Urinary bladder (tissue), 3 donors: Measurements from ENCODE around the gene POU4F1.

DNA sequence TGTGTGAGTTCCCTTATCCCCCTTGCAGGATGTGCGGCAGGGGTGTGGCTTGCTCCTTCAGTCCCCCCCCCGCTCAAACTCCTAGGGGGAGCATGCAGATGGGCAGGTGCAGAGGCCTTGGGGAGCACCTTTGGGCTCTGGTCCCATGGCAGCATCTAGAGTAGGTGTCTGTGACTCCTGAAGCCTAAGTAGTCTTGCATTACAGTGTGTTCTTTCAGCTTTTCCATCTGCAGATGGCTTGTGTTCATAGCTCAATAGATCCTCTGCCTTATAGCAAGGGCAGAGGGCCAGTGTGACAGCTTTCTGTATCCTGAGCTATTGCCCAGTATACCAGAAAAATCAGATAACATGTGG lies 575.6 kb downstream of the TBC1D4 start:
- PRO-cap, result no peak
- RAMPAGE, long total RNA, result no peak

DNA sequence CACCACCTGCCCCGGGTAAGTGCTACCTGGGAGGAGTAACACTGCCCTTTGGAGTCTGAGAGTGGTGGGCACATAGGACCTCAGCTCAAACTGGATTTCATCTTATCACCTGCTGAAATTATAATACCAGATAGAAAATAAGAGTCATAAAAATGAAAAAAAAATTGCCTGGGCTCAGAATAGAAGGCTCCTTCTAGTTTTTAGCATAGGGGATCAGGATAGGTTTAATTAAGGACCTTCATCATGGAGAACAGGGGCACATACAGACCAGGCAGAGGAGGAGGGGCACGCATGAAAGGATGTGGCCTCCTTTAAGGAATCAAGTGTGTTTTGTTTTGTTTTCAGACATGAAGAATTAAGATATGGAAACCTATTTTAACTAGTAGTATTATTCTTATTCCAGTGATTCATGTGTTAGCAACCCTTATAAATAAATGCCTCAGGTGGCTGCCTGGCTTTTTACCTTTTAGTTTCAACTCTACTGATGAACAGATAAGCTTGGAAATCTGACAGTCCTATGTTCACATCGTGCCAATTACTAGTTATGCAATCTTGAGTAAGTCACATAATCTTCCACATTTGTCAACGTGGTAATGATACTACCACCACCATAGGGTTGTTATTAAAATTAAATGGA lies 64.5 kb downstream of the TBC1D4 start:
- PRO-cap, result no peak
- RAMPAGE, long total RNA, result no peak

DNA sequence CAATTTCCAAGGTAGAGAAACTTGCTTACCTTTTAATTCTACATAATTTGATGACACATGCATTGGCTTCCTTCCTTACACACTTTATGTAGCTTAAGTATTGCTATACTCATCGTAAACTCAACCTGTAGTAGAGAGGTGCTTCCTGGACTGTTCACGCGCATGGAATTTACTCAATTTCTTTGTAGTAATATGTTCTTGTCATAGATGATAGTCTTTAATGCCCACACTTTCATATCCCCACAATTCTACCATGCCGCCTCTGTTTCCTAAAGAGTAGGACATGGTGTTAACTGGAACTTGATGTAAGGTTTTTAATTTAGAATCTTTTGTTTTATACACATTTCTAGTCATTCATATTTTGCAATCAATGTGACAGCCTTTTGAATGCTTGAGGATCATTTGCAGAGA lies 160.8 kb downstream of the LMO7 start:
- PRO-cap, result no peak
- RAMPAGE, long total RNA, result no peak

GRCh38 chr13:75836119-75836567 lies 200.0 kb downstream of the LMO7 start:
- PRO-cap, result no peak
- RAMPAGE, long total RNA, result no peak

- PRO-cap, result no peak
- RAMPAGE, long total RNA, result no peak
Measured at GRCh38 chr13:75841493-75842001, 205.4 kb downstream of the LMO7 start.

- PRO-cap, result no peak
- RAMPAGE, long total RNA, result no peak
Measured at GRCh38 chr13:76471113-76471336, 415.2 kb downstream of the KCTD12 start.

DNA sequence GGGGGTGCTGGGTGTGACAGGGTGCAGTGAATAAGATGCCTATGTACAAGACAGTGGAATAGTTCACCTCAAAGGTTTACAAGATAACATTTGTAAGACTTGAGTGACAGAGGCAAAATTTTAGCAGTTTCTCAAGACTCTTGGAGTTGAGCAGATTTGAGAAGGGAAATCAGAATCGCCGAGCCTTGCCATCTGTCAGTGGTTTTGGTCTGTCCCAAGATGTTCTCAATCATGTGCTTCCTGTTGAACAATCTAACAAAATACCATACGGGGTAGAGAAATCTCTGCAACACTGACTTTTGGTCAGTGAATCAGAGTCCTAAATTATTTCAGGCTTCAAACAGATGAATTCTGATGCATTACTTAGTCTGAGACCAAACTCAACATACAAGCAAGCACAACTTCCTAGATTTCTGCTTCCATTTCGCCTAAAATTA lies 3.8 kb downstream of the KCTD12 start:
- PRO-cap, result no peak
- RAMPAGE, long total RNA, result no peak

DNA sequence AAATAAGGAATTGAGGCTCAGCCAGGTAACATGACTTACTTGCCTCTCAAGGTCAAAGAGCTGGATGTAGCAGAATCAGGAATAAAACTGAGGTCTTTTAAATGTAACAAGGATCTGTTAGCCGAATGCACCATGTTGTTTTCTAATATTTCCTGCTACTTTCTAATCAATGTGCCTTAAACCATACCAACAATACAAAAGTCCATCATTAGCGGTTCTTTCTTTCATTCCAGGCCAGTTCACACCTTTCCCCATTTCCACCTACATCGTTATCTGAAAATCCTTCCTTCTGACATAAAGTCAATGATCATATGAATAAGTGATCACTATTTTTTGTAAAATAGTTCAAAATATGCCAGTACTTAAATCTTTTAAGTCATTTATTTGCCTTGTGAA lies 6.8 kb downstream of the CLN5 start:
- PRO-cap, result no peak
- RAMPAGE, long total RNA, result no peak

- PRO-cap, result no peak
- RAMPAGE, long total RNA, result no peak
Measured at GRCh38 chr13:77018512-77018988, 8.4 kb downstream of the FBXL3 start.

DNA sequence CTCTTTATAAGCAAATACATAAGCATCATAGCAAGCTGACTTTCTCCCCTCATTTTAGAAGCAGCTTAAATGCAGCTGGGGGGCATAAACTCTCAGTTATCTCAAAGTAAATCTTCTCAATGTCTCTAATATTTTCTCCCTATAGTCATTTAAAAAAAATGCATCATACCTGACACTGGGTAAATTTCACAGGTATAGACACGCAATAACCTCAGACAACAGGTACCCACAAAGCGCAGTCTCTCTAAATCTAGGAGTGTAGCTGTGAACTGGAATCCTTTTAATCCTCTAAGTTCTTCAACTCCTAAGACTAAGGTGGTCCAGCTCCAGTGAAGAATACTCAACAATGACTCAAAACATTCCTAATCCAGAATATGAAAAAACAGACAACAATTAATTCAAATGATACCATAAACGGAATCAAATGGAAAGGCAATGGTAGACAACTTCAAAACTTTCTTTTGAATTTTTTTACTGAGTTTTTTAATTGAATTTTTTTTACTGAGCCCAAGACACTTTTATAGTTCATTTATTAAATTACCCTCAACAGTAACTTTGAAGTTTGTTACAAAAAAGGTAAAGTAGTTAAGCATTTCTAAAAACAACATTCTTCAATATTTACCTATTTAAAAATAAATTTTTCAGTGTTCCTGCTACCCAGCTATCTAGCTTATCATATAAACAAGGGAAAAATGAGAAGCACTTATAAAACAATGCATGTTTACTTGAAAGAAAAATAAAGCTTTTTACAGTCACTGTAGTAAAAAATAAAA lies 141.0 kb downstream of the MYCBP2 start:
- PRO-cap, result no peak
- RAMPAGE, long total RNA, result no peak

DNA sequence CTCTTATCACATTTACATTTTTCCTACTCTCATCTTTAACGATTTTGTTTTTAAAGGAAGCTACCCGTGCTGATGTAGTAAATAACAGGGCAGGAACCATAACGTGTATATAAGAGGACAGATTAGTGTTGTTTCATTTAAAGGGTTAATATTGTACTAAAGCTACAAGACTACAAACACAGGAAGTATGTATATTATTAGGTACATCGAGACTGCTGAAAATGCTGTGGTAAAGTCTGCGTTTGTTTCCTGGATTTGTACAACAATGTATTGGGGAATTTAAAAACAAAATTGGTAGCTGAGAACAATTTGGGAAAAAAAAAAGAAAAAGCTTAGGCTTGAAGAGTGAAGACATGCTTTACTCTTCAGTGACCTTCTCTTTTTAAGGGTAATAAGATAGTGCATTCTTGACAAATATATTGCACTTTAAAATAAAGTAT lies 3.3 kb upstream of the MYCBP2 start:
- PRO-cap, result no peak
- RAMPAGE, long total RNA, result no peak

DNA sequence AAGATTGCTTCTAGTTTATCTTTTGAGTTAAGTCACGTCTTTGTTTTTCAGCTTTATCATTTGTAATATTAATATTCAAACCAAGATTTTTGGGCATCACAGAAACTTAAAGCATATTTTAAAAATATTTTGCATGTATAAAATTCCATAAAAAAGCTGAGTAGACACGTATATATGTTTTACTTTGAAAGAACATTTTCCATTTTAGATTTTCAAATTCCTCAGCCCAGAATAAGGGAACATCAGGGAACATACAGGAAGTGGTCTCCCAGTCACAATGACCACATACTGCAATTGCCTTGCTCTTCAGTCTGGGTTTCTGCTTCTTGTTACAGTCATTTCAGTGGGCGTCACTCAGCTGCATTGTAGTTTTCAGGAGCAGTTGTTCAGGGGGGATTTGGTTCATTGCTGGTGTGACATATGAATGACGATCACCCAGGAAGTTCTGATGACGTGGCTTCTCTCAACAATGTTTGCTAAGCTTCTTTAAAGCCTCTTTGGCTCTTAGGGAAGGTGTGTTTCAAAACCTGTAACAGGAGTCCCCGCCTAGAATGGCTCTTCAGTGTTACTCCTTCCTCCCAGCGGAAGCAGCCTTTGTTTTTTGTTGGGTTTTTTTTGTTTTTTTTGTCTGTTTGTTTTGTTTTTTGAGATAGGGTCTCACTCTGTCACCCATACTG lies 1.7 kb upstream of the SCEL start:
- PRO-cap, result no peak
- RAMPAGE, long total RNA, result no peak

- PRO-cap, result bidirectional peak, plus-strand start at chr13:77896821, minus-strand start at chr13:77896641
- RAMPAGE, long total RNA, result no peak
Measured at GRCh38 chr13:77896479-77897018, 22.1 kb downstream of the EDNRB start.

- PRO-cap, result no peak
- RAMPAGE, long total RNA, result no peak
Measured at GRCh38 chr13:78603402-78603875, at the start of gene POU4F1. Gene POU4F1 (minus strand): TSS chr13:78603552.

DNA sequence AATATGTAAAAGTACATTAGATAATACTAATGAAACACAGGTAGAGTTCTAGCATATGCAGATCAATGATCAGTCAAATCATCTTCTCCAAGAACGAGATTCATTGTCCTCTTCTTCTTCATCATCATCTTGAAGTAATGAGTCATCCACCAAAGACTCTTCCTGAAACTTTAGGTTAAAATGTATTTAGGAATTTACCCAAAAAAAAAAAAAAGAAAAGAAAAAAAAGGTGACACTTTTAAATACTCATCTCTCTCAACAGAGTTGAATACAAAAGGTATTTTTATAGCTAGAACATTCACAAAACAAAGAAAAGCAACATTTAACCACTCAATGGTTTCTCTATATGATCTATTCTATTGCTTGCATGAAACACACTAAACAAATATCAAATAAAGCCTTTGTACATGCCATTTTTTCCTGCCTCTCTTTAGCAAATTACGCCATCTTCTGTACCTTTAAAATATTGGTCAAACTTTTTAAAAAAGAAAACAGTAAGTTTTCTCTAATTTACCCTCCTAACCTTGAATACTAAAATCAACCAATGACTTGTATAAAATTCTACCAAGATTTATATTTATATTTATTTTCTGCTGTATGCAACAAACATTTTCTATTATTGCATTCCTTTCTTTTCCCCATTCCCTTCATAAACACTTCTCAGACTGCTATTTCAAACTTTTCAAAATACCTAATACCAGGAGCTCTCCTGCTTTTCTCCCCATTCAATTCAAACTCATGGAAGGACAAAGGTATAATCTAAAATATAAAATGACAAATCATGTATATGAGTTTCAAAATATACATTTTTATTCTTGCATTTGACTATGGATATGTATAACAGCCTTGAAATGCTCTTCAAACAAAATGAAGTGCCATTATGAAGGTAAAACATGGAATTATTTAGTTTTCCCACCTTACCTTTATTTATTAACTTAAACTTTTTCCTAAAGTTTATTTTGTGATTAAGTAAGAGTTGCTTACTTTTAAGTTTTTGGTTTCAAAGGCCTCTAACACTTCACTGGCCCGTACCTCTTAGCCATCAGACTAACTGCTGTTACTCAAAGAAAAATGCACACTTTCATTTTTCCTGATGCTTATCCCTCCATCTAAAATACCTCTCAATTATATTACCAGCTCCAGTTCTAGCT lies 85.1 kb downstream of the RBM26 start:
- PRO-cap, result no peak
- RAMPAGE, long total RNA, result no peak

GRCh38 chr13:79481590-79482197 lies 739 bp downstream of the NDFIP2 start:
- PRO-cap, result no peak
- RAMPAGE, long total RNA, result no peak

- PRO-cap, result unidirectional peak, plus-strand start at chr13:80132960
- RAMPAGE, long total RNA, result no peak
Measured at GRCh38 chr13:80132646-80133662, 208.0 kb downstream of the SPRY2 start.

- PRO-cap, result no peak
- RAMPAGE, long total RNA, result no peak
Measured at GRCh38 chr13:80654511-80654906, 313.6 kb upstream of the SPRY2 start.

- PRO-cap, result no peak
- RAMPAGE, long total RNA, result no peak
Measured at GRCh38 chr13:84902298-84902622, 897.0 kb downstream of the SLITRK6 start.

DNA sequence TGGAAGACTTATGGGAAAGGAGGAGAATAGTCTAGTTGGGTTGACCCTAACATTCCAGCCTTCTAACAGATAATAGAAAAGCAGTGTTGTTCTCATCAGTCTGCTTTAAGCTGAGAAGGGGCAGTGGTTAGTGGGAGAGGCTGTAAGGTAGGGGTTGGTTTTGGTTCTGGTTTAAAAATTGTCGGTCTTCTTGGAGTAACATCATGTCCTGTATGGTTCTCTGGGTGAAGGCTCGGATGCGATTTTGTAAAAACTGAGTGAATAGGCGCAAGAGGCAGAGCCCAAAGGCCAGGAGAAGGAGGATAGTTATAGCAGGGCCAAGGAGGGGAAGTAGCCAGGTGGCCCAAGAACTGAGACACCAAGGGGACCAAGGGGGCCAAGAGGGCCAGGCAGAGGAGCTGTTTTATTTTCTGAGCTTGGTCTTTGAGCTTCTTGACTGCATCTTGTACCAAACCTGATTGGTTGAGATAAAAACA lies 913.5 kb upstream of the SLITRK5 start:
- PRO-cap, result no peak
- RAMPAGE, long total RNA, result no peak